H9 (cell line): ENCODE data around the gene DEF6.

DNA sequence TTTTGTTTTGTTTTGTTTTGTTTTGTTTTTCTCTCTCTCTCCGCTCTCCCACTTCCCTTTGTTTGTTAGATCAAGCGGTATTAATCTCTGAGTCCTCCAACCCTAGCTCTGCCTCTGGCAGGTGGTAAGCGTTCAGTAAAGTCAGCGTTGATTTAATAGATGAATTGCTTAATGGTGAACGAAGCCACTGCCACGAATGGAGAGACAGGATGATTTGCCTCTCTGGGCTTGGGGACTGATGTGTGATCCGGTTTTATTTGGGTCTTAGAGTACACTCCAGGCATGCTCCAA, 349 bp upstream of the LEMD2 start:
- PRO-cap: no peak

- PRO-cap: no peak
Observed at GRCh38 chr6:33886514-33887326, 82.9 kb upstream of the MLN start.

- PRO-cap: unidirectional peak, minus-strand start at chr6:34000036
Observed at GRCh38 chr6:33999936-34000253, 146.0 kb downstream of the GRM4 start.

- PRO-cap: no peak
Observed at GRCh38 chr6:34016414-34016865, 129.4 kb downstream of the GRM4 start.

GRCh38 chr6:34245082-34245416, 3.8 kb downstream of the SMIM29 start:
- PRO-cap: no peak

GRCh38 chr6:34247534-34248688, 895 bp downstream of the SMIM29 start:
- PRO-cap: unidirectional peak, plus-strand start at chr6:34248568

DNA sequence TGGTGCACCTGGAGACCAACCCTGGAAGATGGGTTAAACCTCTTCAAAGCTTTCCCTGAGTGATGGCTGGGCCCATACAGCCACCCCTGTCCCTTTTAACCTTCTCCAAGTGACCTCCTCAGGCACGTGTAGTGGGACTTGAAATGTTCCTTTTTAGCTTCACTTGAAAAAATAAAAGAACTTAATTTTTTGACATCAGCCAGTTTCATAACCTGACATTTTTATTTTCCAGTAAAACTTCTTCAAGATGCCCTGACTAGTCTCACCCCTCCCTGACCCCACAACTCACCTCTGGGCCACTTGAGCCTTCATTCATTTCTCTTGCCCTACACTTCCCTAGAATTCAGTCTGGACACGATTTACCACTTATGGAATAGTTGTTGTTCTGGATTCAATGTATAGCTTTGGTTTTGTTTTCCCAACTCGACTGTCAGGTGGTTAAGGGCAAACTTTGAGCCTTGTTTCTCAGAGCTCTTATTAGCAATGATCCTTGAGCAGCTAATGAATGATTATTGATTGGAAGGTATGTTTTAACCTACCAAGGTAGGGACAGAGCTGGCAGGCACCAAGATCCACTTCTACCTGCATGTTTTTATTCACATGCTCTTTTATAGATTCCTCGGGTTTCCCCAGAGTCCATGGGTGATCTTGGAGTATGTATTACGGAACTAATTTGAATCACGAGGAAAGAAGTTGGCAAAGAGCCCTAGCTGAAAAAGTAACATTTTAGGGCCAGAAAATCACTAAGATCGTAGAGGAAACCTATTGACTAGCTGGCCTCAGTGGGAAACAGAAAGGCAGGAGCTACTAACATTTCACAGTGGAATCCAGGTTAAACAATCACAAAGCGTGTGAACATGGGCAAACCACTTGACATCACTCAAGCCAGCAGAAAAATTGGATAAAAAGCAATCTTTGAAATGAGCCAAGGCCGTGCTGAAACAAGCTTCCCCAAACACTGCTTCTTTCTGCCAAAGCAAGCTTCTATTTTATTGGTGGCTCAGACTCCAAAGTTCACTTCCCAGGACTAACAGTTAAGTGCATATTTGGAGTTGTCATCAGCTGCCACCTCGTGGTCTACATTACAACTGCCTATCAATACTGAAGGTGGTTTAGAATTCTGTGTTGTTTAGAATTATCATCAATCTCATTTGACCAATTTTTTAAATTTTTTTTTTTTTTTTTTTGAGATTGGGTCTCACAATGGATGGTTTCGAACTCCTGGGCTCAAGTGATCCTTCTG, 11.1 kb downstream of the RPS10 start:
- PRO-cap: no peak

DNA sequence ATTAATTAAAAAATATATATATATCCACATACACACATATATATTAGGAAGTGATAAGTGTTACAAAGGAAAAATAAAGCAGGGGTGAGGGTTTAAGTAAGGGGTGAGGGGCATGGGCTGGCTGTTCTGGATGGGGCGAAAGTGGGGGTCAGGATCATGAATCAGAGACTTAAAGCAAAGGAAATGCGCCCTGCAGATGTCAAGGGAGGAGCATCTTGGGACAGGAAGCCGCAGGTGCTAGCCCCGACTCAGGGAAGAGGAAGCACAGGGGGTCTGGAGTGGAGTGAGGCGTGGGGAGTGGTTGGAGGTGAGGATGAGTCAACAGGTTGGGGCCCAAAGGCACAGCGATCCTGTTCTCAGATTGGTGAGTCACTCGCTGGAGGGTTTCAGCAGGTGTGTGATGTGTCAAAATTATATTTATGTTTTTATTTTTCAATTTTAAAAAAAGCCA, 18.9 kb downstream of the PACSIN1 start:
- PRO-cap: no peak

GRCh38 chr6:34536108-34536950, 19.8 kb downstream of the SPDEF start:
- PRO-cap: no peak

DNA sequence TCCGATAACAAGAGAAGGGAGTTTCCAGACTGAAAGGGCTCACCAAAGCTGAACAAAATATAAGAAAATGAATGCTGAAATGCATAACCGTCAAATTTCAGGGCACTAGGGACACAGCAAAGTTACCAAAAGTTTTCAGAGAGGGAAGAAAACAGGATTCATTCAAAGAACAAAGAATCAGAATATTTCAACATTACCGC, 23.8 kb downstream of the ILRUN start:
- PRO-cap: no peak

DNA sequence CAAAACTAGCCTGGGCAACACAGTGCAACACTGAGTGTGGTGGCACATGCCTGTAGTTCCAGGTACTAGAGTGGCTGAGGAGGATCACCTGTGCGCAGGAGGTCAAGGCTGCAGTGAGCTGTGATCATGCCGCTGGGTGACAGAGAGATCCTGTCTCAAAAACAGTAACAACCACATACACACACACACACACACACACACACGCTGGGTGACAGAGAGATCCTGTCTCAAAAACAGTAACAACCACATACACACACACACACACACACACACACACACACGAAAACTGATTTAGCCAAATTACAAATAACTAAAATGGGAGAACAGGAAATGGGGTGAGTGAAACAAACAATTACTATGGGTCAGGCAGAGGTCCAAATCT, 22.9 kb downstream of the ILRUN start:
- PRO-cap: no peak

- PRO-cap: no peak
Observed at GRCh38 chr6:34839148-34839593, 47.3 kb downstream of the BLTP3A start.

DNA sequence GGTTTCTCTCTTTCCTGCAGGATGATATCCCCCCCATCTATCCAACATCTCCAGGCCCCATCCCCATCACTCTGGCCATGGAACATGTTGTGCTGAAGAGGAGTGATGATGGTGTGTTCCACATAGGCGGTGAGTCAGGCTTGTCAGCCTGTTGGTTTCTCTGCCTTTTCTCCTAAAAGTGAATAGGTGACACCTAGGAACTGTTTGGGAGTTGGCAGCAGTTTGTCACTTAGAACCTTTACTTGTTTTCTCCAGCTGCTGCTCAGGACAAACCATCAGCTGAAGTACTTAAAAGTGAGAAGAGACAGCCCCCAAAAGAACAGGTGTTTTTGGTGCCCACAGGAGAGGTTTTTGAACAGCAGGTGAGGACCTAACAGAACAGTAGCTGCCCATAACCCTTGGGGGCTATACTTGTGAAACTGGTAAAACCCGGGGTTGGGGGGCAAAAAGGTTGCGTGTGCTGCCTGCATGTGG, 16.2 kb downstream of the TAF11 start:
- PRO-cap: no peak

DNA sequence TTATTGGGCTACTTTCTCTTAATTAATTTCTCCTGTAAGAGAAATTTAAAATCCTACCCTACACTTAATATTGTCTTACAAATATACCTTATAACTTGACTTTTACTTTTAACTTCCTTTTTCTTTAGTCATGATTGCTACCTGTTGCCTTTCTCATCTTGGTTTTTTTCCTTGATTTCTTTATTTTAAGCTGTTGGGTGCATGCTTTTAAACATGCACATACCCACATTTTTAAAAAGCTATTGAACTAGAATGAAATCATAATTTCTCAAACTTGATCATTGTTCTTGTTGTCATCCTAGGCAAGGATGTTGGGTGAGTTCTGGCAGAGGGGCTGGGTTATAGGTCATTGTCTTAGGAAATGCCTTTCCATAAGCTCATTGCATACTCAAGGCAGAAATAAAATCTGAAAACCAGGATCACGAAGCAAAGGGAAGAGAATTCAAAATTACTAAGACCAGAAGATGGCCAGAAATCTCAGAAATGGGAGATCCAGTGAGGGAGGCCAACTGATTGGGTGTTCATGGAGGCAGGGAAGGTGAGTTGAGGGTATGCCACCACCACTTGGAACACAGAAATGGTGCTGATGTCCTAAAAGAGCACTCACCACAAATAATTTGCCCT, 114.3 kb downstream of the TCP11 start:
- PRO-cap: no peak

DNA sequence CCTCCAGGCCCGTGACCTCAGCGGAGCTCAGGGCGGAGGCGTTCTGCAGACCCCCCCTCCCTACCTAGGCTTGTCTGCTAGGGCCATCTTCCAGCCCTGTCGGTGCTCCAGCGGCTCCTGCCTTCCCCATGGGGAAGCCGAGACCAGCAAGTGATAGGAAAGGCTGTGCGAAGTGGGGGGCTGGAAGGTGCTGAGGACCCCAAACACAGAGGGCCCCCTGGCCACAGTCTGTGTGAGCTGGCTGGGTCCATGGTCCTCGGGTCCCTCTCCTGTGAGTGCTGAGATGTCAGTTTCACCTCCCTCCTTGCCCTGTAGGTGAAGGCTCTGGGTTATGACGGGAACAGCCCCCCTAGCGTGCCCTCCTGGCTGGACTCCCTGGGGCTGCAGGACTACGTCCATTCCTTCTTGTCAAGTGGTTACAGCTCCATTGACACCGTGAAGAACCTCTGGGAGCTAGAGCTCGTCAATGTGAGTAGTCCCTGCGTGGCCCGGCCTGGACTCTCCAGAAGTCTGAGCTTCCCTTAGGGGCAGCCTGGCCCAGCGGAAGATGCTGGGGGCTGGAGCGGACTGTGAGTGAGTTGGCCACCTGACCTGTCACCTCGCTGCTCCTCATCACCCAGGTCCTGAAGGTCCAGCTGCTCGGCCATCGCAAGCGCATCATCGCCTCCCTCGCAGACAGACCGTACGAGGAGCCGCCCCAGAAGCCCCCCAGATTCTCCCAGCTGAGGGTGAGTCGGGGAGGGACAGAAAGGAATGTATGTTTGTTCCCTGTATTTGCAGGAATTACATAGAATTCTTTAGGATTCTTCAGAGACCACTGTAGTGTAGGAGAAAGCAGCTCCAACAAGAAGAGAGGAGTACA, 61.7 kb downstream of the TCP11 start:
- PRO-cap: no peak

- PRO-cap: no peak
Observed at GRCh38 chr6:35240808-35241470, 18.6 kb upstream of the ZNF76 start.

GRCh38 chr6:35297362-35298014, at the start of gene DEF6:
TSS of gene DEF6 (plus strand) at chr6:35297818.
- PRO-cap: bidirectional peak, plus-strand start at chr6:35297818, minus-strand start at chr6:35297738

- PRO-cap: no peak
Observed at GRCh38 chr6:35371021-35371461, 28.7 kb downstream of the PPARD start.

DNA sequence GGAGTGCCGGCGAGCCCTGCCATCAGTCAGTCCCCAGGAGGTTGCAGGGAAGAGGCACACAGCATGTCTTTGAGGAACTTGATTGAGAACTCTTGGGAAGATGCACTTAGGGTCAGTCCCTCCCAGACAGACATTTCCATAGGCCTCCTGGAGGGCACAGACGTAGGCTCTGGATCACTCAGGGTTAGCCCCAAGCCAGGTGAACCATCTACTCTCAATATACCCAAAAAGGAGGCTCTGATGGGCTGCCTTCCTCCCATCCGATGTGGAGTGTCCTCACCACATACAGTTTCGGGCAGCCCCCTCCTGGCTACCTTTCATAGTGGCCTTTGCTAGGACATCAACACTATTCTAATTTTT, 16.5 kb upstream of the FANCE start:
- PRO-cap: no peak

- PRO-cap: no peak
Observed at GRCh38 chr6:35480824-35481522, 12.8 kb downstream of the RPL10A start.